HGPS cell (cell line): Measurements from ENCODE around the genes GRID2 and ATOH1.

DNA sequence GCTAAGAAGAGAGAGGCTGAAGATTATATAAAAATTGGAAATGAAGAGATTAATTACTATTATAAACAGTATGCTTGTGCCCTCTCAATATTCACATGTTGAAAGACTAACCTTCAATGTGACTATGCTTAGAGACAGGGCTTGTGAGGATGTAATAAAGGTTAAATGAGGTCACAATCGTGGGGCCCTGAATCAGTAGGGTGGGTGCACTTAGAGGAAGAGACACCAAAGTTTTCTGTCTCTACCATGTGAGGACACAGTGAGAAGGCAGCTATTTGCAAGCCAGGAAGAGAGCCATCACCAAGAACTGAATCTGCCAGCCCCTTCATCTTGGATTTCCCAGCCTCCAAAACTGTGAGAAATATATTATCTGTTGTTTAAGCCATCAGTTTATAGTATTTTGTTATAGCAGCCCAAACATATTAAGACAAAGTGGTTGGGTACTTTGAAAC is 522.1 kb downstream of the CCSER1 start:
- RRBS: no CpG with 5 or more reads among the region's 1 CpG

DNA sequence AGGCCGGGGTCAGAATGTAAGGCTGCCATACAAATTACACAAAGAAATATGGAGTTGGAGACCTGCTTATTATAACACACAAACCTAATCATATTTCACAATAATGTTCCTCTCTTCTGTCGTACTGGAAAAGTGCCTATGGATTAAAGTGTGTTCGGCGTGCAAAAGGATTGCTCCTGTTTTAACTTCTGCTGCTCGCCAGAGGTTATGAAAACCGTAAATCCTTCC is 670.4 kb upstream of the GRID2 start:
- RRBS: no CpG with 5 or more reads among the region's 6 CpGs

DNA sequence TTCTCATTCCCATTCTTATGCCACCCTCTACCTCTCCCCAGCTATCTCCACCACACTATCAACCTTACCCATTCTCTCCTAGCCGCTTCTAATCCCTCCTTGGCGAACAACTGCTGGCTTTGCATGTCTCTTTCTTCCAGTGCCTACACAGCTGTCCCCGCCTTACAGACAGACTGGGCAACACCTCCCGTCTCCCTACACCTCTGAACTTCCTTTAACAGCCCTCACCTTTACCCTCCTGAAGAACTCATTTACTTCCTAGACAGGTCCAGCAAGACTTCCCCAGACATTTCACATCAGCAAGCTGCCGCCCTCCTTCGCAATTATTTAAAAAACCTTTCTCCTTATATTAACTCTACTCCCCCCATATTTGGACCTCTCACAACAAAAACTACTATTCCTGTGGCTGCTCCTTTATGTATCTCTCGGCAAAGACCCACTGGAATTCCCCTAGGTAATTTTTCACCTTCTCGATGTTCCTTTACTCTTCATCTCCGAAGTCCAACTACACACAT is 274.9 kb upstream of the GRID2 start:
- RRBS: no CpG with 5 or more reads among the region's 9 CpGs

GRCh38 chr4:92274514-92275287 is 29.1 kb upstream of the GRID2 start:
- RRBS: no CpG with 5 or more reads among the region's 15 CpGs

- RRBS: 9% methylated on average over 9 of the region's 53 CpGs
These were observed at the start of gene GRID2 for GRCh38 chr4:92303402-92304565. GRID2 (plus strand) TSS chr4:92303966.

DNA sequence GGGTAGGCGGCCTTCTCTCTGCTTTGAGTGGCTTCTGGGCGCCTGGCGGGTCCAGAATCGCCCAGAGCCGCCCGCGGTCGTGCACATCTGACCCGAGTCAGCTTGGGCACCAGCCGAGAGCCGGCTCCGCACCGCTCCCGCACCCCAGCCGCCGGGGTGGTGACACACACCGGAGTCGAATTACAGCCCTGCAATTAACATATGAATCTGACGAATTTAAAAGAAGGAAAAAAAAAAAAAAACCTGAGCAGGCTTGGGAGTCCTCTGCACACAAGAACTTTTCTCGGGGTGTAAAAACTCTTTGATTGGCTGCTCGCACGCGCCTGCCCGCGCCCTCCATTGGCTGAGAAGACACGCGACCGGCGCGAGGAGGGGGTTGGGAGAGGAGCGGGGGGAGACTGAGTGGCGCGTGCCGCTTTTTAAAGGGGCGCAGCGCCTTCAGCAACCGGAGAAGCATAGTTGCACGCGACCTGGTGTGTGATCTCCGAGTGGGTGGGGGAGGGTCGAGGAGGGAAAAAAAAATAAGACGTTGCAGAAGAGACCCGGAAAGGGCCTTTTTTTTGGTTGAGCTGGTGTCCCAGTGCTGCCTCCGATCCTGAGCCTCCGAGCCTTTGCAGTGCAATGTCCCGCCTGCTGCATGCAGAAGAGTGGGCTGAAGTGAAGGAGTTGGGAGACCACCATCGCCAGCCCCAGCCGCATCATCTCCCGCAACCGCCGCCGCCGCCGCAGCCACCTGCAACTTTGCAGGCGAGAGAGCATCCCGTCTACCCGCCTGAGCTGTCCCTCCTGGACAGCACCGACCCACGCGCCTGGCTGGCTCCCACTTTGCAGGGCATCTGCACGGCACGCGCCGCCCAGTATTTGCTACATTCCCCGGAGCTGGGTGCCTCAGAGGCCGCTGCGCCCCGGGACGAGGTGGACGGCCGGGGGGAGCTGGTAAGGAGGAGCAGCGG is at the start of gene ATOH1:
TSS of gene ATOH1 (plus strand) at position 448 of the 953 bp plus-strand sequence.
- RRBS: 5% methylated on average over 14 of the region's 72 CpGs

GRCh38 chr4:94451296-94451612 is 488 bp upstream of the PDLIM5 start:
- RRBS: no CpG with 5 or more reads among the region's 4 CpGs

DNA sequence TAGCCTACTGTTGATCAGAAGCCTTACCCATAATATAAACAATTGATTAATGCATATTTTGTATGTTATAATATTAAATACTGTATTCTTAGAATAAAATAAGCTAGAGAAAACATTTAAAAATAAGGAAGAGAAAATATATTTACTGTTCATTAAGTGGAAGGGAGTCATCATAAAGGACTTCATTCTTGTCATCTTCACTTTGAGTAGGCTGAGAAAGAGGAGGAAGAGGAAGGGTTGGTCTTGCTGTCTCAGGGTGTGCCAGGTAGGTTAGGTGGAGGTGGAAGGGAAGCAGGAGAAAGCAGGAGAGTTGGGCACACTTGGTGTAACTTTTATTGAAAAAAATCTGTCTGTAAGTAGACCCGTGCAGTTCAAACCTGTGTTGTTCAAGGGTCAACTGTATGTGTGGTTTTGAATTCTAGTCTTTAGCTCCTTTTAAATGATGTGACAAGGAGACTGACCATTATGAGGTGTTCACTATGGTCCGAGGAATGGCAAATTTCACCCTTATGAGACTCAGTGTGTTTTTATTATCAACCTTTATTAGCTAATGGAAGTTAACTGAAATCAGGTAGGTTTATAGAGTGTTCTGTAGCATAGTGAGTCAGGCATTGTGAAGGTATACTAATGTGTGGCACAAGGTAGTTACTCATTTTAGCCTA is 11.7 kb downstream of the PDLIM5 start:
- RRBS: no CpG with 5 or more reads among the region's 2 CpGs

- RRBS: no CpG with 5 or more reads among the region's 2 CpGs
These were observed 91.0 kb upstream of the BMPR1B start for GRCh38 chr4:94666696-94667123.

- RRBS: no CpG with 5 or more reads among the region's 3 CpGs
These were observed 33.8 kb upstream of the BMPR1B start for GRCh38 chr4:94723976-94724427.

GRCh38 chr4:95528412-95528881 is 20.3 kb downstream of the UNC5C start:
- RRBS: no CpG with 5 or more reads among the region's 3 CpGs

GRCh38 chr4:95543554-95544153 is 5.1 kb downstream of the UNC5C start:
- RRBS: no CpG with 5 or more reads among the region's 4 CpGs

DNA sequence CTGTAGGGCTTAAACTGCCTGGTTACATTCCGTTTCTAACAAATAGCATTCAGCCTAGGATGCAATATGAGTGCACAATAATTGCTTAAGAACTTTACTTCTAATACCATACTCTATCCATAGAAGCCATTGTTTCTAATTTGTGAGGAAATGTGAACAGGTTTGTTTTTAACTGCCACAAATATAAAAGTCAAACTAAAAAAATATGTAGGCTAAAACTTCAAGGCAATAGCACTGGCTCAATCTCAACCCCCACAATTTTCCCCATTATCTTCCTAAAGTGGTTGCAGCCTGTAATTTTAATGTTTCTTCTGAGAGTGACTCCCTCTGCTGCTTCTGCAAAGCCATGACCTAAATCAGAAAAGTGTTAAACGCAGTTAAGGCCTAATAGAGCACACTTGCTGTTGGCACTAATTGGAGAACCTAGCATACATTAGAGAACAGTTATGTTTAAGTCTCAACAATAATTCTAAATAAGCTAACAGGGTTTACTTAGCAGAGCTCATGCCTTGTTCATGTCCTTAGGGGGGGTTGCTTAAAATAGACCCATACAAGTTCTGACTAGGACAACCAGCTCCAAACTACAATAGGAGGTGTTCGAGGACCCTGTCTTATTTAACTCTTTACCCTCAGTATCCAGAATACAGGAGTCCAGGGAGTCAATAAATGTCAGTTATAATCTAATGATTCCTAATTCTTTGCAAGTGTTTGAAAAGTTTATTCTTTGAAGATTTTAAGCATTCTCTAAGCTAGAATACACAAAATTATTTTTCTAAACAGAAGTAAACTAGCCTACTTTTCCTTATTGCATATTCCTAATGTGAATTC is 4.0 kb downstream of the UNC5C start:
- RRBS: no CpG with 5 or more reads among the region's 3 CpGs

DNA sequence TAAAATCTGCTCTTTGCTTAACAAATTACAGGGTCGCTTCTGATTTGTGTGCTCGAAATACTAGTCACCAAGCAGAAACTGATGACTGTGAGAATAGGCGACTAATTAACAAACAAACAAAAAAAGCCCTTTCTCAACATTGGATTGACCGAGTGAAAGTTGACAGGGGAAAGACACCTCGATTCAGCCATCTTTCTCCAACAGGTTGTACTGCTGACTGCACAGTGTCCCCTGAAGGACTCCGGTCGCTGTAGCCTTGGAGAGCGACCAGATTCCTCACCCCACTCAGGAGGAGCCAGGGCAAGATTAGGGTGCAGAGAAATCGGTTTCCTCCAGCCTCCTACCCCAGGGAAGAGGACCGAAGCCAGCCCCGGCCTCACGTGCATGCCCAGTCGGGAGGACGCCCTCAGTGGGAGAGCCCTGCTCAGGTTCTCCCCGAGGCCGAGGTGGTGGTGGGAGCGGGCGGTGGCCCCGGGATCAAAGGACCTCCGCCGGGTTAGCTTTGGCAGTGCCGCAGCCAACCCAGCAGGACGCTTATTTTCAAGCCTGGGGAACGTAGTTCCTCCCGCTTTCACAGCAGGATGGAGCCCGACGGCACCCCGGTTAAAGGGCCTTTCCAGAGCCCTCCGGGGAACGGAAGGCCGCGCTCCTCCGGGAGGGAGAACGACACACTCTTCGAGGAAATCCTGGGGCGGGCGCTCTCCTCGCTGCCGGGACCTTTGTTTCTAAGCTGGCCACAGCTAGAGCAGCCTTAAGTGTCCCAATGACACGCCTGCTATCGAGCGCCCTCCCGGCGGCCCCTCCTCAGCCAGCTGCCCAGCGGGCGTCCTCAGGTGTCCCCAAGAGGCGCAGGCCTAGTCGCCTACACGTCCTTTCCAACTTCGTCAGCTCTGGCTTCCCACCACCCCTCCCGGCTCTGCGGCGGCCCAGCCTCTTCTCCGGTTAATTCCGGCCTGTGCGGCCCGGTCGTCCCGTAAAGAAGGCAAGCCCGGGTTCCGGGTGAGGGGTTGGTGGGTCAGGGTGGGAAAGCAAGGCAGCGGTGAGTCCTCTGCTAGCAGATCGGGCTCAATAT is 848 bp upstream of the RAP1GDS1 start:
- RRBS: 3% methylated on average over 27 of the region's 63 CpGs

- RRBS: no CpG with 5 or more reads among the region's 12 CpGs
These were observed 1.4 kb downstream of the RAP1GDS1 start for GRCh38 chr4:98262463-98263111.

- RRBS: no CpG with 5 or more reads among the region's 4 CpGs
These were observed 23.5 kb downstream of the RAP1GDS1 start for GRCh38 chr4:98284607-98285101.

DNA sequence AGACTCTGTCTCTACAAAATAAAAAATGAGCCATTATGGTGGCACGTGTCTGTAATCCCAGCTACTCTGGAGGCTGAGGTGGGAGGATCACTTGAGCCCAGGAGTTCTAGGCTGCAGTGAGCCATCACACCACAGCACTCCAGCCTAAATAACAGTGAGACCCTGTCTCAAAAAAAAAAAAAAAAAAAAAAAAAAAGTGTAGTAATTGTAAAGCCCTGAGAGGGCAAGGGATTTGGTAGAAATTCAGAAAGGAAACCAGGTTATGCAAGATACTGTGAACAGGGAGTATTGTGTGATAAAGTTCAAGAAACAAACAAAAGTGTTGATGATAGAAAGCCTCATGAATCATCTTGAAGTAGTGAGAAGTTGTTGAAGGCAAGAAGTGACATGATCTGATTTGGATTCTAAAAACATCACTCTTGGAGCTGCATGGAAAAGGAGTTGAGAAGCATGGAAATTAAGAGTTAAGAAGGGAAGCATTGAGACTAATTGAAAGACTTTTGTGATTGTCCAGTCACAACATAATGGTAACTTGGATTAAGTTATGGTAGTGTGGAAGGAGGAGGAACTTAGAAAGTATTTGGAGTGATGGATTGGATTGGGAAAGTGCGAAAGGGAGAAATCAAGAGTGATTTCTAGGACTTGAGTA is 102.2 kb downstream of the RAP1GDS1 start:
- RRBS: no CpG with 5 or more reads among the region's 2 CpGs

DNA sequence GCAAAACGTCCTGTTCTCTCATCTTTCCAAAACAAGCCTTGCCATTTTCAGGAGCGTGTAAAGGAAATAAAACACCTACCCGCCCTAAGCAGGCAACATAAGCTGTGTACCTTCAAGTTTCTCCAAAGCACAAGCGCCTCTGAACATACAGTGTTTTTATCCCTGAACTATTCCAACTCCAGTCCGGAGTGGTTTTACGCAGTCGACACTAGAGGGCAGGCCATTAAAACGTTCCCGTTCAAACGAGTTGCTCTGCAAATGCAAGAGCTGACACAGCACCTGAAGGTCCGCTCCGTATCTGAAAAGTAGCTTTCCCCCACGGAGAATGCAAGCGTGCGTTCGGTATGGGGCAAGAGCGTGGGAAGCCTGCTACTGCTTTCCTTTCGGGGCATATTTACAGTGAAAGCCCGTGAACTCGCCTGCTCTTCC is 190.9 kb downstream of the TSPAN5 start:
- RRBS: no CpG with 5 or more reads among the region's 20 CpGs

DNA sequence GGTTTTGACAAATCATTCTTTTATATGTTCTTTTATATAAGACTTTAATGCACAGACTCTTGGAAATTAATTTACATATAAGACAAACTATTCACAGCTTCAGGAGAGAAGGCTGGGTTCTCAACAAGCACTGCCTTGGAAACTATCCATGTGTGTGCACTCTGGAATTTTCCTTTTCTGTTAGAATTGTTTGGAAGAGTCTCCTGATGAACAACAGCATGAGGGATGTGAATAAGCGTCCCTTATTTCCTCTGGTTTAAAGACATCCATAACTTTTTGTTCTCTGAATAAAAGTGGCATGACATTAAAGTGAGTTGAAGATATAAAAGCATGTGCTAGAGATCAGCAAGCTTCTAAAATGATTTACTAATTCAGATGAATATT is 135.4 kb downstream of the TSPAN5 start:
- RRBS: no CpG with 5 or more reads among the region's 1 CpG

DNA sequence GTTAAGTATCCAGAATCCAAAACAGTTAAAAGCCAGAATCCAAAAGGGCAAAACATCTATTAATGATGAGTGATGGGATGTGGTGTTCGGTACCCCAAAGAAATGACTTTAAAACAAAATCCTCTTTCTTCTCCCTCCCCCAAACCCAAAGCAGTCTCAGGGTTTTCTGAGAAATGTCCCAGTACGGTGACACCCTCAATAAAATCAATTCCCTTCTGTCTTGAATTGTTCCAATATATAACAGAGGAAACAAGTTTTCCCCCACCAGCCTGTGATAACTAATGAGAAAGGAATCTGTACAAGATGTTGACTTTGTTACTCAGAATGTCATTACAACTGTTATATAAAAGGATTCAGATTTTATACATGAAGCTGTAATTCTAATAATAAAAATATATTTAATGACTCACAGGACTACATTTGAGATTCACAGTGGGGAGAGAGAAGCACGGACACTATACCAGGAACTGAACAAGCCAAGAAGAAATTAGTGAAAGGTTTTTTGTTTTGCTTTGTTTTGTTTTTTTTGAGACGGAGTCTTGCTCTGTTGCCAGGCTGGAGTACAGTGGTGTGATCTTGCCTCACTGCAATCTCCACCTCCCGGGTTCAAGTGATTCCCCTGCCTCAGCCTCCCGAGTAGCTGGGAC is 4.0 kb downstream of the TSPAN5 start:
- RRBS: no CpG with 5 or more reads among the region's 6 CpGs